ENCODE results near the genes UNC5A and PFN3.

GRCh38 chr5:175895442-175896160, 24.2 kb downstream of the CPLX2 start:
- PRO-cap, 2 experiments, result peak in 2 of 2 experiments; most common plus-strand start chr5:175895930 (in 2)

GRCh38 chr5:176152220-176152687, 86.0 kb upstream of the SIMC1 start:
- PRO-cap, 2 experiments, result no peak in any of the 2 experiments

- PRO-cap, 2 experiments, result no peak in any of the 2 experiments
These were observed 23.6 kb downstream of the KIAA1191 start for GRCh38 chr5:176337944-176338460.

GRCh38 chr5:176344774-176345609, 16.6 kb downstream of the KIAA1191 start:
- PRO-cap, 2 experiments, result no peak in any of the 2 experiments

DNA sequence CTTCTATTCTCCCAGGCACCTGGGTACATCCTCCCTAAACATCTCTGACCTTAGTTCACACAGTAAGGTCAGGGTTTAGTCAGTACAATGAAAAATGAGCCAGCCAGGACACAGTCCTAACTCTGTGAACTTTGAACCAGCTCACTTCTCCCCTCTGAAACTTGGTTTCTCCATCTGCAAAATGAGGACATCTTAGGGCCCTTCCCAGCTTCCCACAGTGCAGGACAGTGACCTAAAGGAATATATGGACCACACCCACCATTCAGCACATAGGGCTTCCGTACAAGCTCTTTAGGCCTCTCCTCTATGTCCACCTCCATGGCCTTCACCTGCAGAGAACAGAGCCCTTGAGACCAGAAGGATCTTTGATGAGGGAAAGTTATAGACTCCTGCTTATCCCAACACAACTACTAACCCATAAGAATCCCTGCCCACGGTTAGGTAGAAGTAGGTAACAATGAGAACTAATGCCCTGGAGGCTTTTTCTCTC, 1.8 kb downstream of the NOP16 start:
- PRO-cap, 2 experiments, result no peak in any of the 2 experiments

- PRO-cap, 2 experiments, result no peak in any of the 2 experiments
These were observed 7.7 kb downstream of the HIGD2A start for GRCh38 chr5:176396113-176396841.

DNA sequence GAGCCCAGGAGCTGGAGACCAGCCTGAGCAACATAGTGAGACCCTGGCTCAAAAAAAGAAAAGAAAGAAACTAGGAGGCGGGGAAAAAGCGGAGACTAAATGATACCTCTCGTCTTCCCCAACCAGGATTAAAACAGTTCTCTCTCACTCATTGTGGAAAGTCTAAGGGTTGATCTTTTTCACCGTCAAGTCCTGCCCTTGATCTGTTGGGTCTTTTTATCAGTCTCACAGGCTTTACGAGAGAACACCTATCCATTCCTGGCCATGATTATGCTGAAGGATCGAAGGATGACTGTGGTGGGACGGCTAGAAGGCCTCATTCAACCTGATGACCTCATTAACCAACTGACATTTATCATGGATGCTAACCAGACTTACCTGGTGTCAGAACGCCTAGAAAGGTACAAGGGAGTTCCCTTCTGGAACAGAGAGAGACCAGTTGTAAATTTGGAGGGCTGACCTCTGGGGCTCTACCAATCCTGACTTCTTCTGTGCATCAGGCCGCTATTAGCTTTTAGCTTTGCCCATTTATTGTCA, 40.9 kb downstream of the RNF44 start:
- PRO-cap, 2 experiments, result no peak in any of the 2 experiments

DNA sequence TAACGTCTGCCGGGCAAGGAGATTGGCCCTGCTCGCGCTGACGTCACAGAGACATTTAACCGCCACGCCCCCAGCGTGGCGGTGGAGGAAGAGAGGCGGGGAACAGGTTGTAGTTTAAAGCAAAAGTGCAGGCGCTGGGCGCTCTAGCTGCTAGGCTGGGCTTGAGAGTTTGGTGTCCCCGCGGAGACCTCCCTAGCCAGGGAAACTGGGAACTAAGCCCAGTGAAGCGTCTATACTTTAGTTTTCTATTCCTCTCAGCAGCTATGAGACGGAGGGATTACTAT, 758 bp upstream of the RNF44 start:
- PRO-cap, 2 experiments, result peak in 2 of 2 experiments; most common plus-strand start position 122 of the sequence (in 2)

DNA sequence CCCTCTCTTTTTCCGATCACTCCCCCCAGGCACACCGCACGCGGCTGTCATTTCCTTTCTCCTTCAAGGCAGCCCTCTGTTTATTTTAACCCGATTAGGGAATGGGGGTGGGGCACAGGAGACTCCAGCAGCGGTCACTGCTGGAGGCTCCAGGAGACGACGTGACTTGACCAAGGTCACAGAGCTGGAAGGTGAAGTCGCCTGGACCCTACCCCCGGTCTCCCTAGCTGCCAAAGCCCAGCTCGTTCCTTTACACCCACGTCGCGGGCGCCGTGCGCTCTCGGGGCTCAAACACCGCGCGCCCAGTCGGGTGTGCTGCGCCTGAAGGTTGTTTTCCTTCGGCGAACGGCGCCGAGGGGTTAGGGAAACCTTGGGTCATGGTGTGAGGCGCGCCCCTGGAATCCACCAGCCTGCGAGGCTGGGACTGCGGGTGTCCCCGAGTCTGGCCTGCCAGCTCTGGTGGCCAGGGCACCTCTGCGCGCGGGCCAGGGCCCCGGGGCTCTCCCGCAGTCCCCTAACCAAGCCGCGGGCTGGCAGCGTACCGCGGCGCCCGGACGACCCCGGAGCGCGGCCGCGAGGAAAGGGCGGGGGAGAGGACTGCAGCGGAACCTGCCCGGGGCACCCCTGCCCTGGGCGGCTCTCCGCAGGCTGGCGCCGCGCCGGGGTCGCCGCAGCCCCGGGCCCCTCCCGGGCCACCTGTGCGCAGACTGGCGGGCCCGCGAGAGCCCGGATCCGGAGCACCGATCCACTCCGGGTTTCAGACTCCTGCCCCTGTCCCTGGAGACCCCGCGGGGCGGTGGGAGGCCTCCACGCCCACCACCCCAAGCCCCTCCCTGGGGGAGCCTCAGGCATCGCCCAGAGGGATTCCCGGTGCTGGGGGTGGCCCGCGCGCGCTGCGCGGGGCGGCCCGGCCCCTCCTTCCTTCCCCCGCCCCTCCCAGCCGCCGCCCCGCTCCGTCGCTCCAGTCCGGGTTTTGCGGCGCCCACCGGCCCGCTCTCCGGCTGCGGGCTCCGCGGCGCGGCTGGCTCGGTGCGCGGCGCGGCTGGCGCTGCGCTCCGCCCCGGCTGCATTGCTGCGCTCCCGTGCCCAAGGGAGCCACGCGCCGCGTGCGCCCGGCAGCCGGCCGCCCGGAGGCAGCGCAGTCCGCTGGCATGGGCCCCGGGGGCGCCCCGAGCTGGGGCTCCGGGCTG, at the start of gene UNC5A:
UNC5A (plus strand) TSS at position 1,067 of the 1,190 bp plus-strand sequence.
- PRO-cap, 2 experiments, result no peak in any of the 2 experiments

DNA sequence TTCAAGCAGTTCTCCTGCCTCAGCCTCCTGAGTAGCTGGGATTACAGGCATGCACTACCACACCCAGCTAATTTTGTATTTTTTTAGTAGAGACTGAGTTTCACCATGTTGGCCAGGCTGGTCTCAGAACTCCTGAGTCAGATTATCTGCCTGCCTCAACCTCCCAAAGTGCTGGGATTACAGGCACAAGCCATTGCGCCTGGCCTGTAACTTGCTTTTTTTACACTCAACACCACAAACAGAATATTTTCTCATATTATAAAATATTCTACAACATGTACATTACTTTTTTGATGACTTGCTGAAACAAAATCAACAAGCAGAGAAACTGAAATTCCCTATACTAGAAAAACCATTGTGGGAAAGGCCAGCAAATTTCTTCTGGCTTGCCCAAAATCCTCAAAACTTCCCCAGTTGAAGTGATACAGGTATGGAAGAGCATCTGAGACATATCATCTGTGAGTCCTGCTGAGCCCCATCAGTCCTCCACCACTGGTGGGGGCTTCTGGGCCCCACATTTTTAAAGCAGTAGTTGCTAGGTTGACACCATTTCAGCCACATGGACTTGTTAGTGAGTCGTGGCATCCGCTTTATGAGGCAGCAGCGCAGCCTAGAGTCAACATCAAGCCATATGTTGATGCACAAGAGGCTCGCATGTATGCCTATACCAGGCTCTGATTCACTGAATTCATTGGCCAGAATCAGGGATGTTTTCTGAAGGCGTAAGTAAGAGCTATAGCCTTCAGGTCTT, 26.6 kb downstream of the ZNF346 start:
- PRO-cap, 2 experiments, result no peak in any of the 2 experiments

DNA sequence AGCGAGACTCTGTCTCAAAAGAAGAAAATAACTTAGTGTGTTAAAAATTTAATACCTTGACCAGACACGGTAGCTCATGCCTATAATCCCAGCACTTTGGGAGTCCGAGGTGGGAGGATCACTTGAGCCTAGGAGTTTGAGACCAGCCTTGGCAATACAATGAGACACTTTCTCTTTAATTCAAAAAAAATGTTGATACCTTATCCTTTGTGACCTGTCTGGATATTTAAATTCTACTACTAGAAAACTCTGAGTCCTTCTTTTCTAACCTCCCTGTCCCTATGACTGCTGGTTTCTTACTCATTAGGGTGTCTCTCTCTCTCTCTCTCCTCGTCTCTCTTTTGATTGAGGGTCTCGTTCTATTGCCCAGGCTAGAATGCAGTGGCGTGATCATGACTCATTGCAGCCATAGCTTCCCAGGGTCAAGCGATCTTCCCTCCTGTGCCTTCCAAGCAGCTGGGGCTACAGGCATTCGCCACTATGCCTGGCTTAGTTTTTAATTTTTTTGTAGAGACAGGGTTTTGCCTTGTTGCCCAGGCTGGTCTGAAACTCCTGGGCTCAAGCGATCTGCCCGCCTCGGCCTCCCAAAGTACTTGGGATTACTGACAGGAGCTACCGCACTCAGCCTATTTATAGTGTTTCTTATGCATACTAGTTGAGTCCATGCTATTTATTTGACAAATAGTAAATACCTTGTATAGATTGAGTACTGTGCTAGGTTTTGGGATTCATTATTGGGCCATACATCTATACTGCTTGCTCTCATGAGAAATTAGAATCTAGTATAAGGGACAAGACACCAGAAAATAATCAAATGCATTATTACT, 61.8 kb downstream of the NSD1 start:
- PRO-cap, 2 experiments, result peak in 1 of 2 experiments; most common minus-strand start position 604 of the sequence (in 1)

DNA sequence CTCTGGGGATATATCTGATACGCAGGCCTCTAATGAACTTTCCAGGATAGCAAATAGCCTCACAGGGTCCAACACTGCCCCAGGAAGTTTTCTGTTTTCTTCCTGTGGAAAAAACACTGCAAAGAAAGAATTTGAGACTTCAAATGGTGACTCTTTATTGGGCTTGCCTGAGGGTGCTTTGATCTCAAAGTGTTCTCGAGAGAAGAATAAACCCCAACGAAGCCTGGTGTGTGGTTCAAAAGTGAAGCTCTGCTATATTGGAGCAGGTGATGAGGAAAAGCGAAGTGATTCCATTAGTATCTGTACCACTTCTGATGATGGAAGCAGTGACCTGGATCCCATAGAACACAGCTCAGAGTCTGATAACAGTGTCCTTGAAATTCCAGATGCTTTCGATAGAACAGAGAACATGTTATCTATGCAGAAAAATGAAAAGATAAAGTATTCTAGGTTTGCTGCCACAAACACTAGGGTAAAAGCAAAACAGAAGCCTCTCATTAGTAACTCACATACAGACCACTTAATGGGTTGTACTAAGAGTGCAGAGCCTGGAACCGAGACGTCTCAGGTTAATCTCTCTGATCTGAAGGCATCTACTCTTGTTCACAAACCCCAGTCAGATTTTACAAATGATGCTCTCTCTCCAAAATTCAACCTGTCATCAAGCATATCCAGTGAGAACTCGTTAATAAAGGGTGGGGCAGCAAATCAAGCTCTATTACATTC, 76.6 kb downstream of the NSD1 start:
- PRO-cap, 2 experiments, result no peak in any of the 2 experiments

DNA sequence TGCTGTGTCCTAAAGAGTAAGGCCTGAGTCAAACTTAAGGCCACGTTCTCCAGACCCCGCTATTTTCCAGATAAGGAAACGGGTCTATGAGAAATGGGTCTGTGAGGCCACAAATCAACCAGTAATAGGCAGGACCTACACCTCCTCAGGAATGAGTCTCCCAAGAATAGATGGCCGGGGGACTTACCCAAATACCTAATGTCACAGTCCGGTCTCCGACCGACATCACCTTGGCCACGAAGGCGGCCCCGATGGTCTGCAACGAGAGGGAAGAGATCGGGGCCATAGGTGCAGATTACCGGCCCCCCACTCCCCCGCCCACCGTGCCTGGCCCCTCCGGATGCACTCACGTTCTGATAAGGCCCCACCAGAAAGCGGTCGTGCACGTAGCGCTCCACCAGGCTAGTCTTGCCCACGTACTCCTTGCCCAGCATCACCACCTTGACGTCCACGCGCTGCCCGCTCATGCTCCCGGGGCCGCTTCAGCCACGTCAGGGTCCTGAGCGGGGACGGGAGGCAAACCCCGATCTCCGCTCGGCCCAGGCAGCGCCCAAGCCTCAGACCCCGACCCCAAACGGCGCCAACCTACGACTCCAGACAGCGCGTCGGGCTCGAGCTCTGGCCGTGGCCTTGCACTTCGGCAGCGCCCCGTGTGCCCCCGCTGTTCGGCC, 562 bp downstream of the RAB24 start:
- PRO-cap, 2 experiments, result no peak in any of the 2 experiments

DNA sequence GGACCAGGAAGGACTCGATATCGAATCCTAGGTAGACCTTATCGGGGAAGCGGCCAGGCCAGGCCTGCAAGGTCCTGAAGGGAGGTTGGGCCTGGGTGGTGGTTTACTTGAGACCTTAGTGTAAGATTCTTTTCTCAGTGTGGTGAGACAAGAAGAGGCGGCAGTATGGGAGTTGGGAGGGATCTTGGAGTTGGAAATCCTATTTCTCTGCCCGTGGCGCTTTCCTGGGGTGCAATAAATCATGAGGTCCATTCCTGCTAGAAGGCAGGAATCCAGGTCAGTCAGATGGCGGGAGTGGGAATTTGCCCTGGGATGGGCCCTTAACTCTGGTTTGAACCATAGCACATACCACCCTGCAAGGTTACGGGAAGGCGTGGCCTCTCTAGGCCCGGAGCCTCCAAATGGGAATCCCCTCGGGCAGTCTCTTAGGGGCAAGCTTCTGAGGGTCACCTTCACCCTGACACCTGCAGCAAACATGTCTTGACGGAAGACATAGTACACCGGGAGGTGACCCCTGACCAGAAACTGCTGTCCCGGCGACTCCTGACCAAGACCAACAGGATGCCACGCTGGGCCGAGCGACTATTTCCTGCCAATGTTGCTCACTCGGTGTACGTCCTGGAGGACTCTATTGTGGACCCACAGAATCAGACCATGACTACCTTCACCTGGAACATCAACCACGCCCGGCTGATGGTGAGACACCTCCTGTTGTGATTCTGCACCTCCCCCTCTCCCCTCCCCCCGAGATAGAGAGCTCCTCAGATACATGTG, 743 bp downstream of the PRELID1 start:
- PRO-cap, 2 experiments, result no peak in any of the 2 experiments

DNA sequence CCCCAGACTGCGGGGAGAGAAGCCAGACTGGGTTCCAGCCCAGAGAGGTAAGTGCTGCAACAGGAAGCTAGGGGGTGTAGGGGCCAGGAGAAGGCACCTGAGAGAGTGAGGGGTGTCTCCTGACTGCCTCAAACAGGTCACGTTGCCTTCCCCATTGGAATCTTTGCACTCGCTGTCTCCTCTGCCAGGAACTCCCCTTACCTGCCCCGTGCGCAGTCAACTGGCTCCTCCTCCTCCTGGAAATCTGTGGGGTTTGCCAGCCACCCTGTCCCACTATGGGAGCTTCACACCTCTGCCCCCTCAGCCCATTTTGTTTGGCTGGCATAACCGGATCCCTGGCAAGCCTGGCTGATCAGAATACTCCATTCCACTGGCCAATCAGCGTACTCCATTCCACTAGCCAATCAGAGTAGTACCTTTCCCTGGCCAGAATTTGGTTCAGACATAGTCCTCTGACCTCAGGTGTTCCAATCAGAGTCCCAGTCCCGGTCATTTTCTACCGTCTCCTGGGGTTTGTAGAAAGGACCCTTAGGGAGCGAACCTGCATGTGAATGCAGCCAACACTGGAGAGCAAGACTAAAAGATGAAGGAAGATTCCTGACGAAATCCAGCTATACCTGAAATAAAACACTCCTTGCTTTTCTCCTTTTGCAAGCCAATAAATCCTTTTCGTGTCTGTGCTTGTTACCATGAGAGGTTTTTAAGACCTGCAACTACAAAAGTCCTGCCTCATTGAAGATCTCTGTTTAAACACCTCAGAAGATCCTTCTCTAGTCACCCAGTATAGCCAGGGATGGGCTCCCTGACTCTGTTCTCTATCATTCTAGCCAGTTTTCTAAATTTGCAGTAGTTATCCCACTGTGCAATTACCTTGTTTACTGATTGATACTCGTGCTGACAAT, 10.2 kb upstream of the SLC34A1 start:
- PRO-cap, 2 experiments, result no peak in any of the 2 experiments

DNA sequence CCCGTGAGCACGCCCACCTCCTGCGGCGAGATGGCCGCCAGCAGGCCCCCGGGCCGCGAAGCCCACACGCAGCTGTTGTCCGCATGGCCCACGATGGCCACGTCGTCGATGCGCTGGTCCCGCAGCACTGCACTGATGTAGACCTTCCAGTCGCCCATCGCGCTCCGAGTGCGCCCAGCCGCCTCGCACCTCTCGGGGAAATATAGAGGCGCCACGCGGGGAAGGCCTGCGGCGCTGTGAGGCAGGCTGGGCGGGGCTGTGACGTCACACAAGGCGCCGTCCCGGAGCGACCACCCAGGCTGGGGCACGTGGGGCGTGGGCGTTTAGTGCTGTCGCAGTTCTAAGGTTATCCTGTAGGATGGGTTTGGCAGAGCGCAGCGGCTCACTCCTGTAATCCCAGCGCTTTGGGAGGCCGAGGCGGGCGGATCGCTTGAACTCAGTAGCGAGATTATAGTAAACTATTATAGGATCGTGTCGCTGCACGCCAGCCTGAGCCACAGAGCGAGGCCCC, at the start of gene PFN3:
PFN3 (minus strand) TSS at position 243 of the 511 bp plus-strand sequence.
- PRO-cap, 2 experiments, result no peak in any of the 2 experiments

- PRO-cap, 2 experiments, result no peak in any of the 2 experiments
These were observed 3.6 kb downstream of the F12 start for GRCh38 chr5:177405889-177406088.

- PRO-cap, 2 experiments, result no peak in any of the 2 experiments
These were observed 6.2 kb downstream of the GRK6 start for GRCh38 chr5:177432663-177433076.

DNA sequence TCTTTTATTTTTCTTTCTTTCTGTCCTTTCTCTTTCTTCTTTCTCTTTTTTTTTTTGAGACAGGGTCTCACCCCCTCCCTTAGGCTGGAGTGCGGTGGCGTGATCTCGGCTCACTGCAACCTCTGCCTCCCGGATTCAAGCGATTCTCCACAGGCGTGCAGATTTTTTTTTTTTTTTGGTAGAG, 905 bp upstream of the PRR7 start:
- PRO-cap, 2 experiments, result no peak in any of the 2 experiments

GRCh38 chr5:177448854-177449760, 2.5 kb downstream of the PRR7 start:
- PRO-cap, 2 experiments, result no peak in any of the 2 experiments